ENCODE data around the genes TOP3A and FAM83G.

DNA sequence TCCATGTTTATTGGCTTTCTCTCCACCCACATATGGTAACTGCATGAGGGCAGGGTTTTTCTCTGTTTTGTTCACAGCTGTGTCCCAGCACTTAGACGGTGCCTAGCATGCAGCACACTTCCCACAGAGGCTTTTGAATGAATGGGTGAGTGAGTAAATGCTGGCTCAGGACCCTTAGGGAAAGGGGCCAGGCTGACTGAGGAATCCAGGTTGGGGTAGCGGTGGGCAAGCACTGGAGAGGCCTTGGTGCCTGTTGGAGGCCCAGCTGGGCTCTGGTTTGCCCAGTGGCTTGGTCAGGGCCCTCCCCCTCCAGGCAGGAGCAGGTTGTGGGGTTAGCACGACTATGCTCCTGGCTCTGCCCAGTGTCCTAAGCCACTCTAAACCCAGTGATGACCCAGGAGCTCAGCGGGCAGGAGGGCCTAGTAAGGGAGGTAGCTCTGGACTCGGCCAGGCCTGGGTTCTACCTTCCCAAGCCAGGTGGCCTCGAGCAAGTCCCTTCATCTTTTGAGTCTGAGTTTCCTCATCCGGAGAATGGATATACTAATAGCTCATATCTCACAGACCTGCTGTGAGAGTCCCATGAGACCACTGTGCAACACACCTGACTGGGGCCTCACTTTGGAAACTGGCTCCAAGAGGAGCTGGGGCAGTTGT, 7.5 kb downstream of the MYO15A start:
- RRBS = no CpG with 5 or more reads among the region's 7 CpGs

DNA sequence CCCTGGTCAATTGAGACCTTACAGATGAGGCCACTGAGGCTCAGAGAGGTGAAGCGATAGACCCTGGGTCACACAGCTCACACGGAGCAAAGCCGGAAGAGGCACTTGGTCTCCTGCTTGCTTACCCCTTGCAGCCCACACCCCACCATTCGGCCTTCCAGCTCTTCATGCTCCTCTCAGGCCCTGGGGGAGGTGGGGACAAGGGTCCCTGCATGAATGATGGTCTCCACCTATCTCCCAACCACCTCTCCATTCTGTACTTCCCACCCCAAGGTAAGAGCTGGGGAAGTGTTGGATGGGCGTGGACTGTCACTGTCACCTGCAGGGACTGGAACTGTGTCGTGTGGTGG, 5.2 kb upstream of the ALKBH5 start:
- RRBS = no CpG with 5 or more reads among the region's 6 CpGs

GRCh38 chr17:18206589-18207037, 18.8 kb upstream of the LLGL1 start:
- RRBS = 90% methylated on average over 1 of the region's 6 CpGs

DNA sequence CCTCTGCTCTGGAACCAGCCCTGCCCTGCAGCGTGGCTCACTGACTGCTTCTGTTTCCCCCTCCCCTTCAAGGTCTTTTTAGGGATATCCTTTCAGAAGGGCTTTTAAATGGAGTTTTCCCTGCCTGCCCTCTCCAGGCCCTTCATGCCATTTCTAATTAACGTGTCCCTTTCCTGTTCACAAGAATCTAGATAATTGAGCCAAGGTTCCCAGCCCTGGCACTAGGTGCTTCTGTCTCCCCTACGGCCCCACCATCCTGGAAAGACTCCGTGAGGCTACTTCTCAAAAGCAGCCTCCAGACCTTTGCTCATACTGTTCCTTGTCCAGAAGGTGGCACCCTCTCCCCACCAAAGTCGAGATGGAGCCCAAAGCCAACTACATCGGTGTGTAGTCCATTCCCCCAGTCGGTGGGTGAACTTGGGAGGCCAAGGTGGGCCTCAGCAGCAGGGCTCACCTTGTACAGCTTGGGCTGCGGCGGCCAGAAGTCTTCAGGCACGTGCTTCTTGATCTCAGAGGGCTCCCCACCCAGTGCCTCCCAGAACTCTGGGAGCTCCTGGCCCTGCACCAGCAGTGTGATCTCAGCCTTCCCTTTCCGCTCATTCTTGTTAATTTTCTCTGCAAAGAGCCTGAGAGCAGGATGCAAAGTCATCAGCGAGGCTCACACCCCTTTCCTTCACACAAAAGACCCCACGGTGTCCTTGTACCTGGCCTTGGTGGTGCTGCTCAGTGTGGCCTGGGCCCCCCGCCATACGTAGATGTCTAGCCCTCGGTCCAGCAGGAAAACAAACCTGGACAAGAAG, 10.2 kb downstream of the FLII start:
- RRBS = no CpG with 5 or more reads among the region's 16 CpGs

DNA sequence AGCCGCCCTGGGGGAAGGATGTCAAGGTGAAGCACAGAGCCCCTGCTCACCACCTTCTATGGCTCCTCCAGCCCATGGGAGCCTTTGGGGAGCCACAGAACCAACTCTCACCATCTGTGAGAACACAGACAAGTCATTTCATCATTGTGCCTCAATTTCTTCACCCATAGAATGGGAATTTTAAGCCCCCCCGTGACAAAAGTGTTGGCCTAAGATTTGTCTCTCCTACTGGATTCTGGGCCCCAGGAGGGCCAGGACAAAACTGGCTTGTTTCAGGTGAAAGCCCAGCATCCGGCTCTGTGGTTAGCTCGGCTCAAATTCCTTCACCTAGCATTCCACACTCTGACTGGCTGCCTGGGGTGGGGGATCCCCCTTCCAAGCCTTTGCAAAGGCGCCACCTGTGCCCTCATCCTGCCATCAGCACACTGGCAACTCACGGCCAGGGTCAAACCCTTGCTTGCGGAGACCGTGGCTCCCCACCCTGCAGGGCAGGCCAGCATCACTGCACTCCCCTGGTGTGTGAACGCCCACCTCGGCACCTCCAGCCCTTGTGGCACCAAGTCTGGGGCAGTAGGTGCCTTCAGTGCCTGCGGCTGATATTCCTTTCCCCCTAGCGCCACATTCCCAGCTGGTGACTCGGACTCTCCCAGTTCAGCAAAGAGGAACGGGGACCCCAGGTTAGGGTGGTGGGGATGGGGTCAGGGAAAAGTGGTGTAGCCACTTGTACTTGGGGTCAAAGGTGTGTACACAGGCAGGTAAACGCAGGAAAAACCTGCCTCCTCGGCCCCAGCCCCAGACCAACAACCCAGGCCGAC, 1.3 kb downstream of the FLII start:
- RRBS = no CpG with 5 or more reads among the region's 17 CpGs

DNA sequence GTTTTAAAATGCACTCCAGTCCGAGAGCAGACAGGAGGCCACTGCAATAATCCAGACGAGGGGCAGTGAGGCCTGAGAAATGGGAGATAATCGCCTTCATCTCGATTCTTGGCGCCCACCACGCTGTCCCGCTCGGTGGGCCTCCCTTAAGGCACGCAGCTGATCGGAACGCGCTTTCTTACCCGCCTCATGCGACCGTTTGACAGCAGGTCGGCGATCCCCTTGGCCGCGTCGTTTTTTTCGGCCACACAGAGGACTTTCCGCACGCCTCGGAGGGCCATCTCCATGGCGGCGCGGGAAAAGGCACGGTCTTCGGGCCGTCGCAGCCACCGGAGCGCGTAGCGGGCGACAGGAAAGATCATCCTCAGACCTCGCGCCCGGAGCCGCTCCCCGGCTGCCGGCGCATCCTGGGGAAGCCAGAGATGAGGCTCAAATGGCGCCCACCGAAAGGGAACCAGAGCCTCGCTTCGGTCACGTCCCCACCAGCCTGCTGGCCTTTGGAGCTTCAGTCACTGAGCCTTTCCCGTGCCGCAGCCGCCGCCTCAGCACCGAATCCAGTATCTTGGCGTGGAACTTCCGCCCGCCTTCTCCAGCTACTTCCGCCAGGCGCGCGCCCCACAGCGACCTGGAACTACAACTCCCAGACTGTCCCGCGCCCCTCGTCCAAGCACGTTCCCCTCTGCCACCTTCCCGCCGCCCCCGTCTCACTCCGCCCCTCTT, at the start of gene TOP3A:
TSS of gene TOP3A (minus strand) at position 578 of the 720 bp plus-strand sequence.
- RRBS = 2% methylated on average over 8 of the region's 69 CpGs

DNA sequence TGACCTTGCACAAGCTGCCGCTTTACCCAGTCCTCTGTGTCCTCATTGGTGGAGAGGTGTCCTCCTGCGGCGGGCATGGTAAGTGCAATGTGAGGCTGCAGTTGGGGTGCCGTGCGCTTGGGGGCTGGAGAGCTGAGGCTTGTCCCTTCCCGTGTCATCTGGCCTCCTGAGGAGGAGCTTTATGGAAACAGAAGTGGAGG, 5.0 kb downstream of the SMCR8 start:
- RRBS = no CpG with 5 or more reads among the region's 6 CpGs

DNA sequence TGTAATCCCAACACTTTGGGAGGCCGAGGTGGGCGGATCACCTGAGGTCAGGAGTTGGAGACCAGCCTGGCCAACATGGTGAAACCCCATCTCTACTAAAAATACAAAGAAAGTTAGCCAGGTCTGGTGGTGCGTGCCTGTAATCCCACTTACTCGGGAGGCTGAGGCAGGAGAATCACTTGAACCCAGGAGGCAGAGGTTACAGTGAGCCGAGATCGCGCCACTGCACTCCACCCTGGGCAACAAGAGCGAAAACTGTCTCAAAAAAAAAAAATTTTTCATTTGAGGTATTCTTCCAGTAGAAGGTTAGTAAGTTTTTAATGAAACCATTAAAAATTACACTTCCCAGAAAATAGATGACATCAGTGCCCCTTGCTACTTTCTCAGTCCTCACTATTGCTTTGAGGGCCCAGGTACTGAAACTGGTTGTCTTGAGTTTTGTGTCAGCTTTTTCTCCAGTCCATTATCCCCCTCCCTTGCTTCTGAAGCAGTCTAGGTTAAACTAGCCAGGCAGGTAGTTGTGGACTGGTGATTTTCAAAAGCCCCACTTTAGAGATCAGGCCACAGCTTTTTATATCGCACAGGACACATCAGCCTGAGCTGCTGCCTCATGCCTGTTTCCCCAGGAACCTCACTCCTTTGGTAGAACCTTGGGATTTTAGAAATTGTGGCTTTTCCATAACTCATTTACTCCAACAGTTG, 10.9 kb downstream of the SMCR8 start:
- RRBS = no CpG with 5 or more reads among the region's 9 CpGs

DNA sequence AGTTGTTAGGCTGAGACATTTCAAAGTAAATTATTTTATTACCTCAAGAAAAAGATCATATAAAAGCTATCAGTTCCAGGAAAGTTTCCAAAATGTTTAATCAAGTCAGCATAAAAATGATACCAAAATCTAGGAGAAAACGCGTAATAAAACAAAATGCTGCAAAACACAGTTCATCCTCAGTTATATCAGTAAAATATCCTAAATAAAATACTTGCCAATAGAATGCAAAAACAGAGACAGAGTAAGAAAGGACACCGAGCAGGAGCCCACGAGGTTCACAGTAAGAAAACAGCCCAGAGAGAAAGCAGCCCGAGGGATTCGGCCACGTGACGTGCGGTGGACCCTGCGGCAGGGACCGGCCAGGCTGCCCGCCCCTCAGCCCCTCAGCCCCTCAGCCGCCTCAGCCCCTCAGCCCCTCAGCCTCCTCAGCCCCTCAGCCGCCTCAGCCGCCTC, 9.7 kb downstream of the TBC1D28 start:
- RRBS = no CpG with 5 or more reads among the region's 15 CpGs

GRCh38 chr17:19002966-19003646, 1.5 kb downstream of the FAM83G start:
- RRBS = no CpG with 5 or more reads among the region's 19 CpGs

- RRBS = 2% methylated on average over 33 of the region's 49 CpGs
These were observed at the start of gene FAM83G for GRCh38 chr17:19004629-19005084. FAM83G (minus strand) TSS chr17:19004764.

GRCh38 chr17:19019012-19019637, 14.6 kb upstream of the FAM83G start:
- RRBS = no CpG with 5 or more reads among the region's 18 CpGs

GRCh38 chr17:19187943-19188617, 49.1 kb upstream of the EPN2 start:
- RRBS = no CpG with 5 or more reads among the region's 45 CpGs

- RRBS = no CpG with 5 or more reads among the region's 8 CpGs
These were observed 11.6 kb downstream of the EPN2 start for GRCh38 chr17:19248748-19249281.

DNA sequence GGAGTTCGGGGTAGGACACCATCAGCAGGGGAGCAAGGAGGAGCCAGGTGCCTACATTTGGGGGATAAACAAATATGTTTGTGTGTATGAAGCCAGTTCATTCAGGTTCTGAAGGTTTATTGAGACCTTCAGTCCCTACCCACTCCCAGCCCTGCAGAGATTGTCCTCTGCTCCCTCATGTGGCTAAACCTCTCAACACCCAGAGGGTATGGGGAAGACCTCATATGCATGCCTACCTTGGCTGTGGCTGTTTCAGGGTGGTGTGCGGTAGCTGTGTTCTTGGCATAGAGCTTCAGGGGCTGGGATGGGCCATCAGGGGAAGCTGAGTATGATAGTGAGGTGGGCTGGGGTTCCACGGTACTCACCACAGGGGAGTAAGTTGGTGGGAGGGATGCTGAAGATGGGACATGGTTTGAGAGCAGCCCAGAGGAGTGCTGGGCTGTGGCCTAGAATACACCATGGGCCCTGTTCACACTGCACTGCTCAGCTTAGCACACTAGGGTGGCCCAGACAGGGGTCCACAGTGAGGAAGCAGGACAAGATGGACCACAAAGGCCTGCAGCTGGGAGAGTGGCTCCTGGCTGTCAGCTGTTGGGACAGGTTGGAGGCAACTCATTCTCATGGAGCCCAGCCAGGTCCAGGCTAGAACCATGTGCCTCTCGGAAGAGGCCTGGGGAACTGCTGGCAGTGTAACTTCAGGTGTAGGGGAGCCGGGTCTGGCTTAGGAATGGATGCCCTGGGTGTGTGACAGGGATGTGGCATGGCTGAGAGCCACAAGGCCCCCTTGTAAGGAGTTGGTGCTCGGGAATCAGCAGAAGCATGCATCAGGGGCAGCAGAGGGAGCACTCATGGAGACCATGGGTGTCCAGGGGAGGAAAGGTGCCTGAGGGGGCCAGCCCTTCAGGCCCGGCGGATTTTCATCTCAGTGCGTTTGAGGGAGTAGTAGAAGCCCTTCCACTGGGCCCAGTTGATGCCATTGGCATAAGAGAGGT, 3.1 kb downstream of the MFAP4 start:
- RRBS = no CpG with 5 or more reads among the region's 9 CpGs

DNA sequence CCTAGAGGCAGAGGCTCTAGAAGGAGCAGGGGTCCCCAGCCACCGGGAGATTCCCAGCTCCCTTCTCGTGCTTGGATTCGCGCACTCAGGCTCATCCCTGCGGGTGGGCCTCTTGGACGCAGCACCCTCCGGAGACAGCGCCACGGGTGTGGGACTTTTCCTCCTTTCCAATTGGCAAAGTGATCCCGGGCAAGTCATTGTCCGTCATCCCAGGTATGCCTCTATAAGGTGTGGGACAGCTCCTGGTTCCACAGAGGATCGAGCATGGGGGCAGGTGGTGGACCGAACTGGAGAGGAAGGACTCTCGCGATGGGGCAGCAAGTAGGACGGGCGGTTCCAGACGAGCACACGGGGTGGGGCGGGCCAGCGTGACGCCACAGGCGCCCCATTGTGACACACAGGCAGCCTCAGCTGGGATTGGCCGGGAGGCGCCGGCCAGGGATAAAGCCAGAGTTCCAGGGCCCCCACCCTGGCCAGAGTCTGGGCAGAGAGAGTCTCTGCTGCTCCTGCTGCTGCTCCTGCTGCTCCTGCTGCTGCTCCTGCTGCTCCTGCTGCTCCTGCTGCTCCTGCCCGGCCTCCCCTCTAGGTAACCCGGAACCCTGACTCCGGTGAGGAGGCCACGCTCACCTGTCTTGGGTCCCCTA, 38.6 kb upstream of the SLC47A1 start:
- RRBS = 81% methylated on average over 6 of the region's 30 CpGs

- RRBS = no CpG with 5 or more reads among the region's 9 CpGs
These were observed 4.9 kb downstream of the SLC47A1 start for GRCh38 chr17:19538360-19539123.

DNA sequence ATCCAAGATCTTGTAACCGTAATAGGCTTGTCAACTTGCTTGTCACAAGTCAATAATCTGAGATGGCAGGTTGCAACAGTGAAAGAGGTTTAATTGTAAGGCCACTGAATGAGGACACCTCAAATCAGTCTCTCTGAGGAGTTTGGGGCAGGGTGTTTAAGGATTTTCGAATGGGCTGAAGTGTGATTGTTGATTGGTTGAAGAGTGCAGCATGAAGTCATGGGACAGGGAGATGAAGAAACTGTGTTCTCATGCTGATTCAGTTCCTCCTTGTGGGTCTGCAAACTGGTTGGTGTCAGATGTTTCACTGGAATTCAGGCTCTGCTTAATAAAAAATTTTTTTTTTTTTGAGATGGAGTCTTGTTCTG, 11.2 kb downstream of the SLC47A1 start:
- RRBS = no CpG with 5 or more reads among the region's 2 CpGs

DNA sequence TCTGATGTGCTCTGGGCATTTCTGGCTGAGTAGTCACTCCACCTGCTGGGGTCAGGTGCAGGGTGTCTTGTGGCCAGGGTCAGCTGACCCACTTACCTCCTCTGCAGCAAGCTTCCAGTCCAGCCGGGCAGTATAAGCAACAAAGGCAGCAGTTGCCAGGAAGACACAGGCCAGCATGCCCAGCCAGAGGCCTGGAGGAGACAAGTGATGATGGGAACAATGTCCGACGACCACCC, 32.6 kb downstream of the ALDH3A2 start:
- RRBS = no CpG with 5 or more reads among the region's 3 CpGs

DNA sequence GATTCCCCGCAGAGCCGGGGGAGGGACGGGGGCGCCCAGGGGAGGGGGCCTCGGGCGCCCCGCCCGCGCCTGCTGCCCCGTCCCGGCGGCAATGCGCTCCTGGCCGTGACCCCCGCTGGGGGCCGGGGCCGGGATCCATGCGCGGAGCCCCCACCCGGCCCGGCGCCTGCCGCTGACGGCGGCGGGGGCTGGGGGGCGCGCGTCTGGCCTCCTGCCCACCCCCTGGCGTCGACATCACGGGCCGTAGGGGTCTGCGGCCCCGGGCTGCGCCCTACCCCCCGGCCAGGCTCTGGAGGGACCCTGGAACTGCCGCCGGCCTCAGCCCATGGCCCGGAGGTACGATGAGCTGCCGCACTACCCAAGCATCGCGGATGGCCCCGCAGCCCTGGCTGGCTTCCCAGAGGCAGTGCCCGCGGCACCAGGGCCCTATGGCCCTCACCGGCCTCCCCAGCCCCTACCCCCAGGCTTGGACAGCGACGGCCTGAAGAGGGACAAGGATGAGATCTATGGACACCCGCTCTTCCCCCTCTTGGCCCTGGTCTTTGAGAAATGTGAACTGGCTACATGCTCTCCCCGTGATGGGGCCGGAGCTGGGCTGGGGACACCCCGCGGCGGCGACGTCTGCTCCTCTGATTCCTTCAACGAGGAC, 9.6 kb downstream of the CDRT15L2 start:
- RRBS = 9% methylated on average over 15 of the region's 59 CpGs

Measured in AG04449 (cell line).